ENCODE results near the genes STEEP1 and CT47A3.

DNA sequence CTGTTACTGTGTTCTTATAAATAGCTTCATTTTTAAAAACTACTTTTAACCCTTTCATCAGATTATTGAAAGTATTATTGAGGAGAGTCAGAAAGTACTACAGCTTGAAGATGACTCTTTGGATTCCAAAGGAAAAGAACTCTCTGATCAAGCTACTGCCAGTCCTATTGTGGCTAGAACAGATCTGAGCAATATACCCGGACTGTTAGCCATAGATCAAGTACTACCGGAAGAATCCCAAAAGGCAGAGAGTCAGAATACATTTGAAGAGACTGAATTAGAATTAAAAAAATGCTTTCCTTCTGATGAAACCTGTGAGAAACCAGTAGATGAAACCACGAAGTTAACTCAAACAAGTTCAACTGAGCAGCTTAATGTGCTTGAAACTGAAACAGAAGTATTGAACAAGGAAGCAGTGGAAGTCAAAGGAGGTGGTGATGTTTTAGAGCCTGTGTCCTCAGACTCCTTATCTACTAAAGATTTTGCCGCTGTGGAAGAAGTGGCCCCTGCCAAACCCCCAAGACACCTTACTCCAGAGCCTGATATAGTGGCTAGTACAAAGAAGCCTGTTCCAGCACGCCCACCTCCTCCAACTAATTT, 46.8 kb downstream of the WDR44 start:
- PRO-cap: no peak

GRCh38 chrX:118715978-118716316, 11.5 kb upstream of the IL13RA1 start:
- PRO-cap: no peak

DNA sequence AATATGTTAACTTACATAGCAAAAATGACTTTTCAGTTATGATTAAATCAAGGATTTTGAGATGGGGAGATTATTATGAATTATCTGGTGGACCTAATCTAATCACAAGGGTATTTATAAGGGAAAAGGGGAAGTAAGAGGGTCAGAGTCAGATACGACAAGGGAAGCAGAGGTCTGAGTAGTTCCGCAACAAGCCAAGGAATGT, 1.1 kb upstream of the IL13RA1 start:
- PRO-cap: no peak

DNA sequence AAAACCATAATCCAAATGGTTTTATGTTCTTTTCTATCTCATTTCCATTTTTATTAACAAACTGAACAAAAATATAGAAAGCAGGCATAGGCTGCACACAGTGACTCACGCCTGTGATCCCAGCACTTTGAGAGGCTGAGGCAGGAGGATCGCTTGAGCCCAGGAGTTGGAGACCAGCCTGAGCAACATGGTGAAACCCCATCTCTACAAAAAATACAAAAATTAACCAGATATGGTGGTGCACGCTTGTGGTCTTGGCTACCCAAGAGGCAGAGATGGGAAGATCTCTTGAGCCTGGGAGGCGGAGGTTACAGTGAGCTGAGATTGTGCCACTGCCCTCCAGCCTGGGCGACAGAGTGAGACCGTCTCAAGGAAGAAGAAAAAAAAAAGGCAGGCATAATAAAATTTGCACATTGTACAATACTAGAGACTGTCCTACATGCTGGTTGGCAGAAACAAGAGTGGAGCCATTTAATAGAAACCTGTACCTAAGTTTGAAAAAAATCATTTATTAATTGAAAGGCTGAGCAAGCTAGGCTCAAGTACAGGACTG, 39.8 kb downstream of the IL13RA1 start:
- PRO-cap: no peak

GRCh38 chrX:118988587-118989125, 14.2 kb downstream of the LONRF3 start:
- PRO-cap: no peak

GRCh38 chrX:119300560-119300759, 64.4 kb downstream of the PGRMC1 start:
- PRO-cap: no peak

DNA sequence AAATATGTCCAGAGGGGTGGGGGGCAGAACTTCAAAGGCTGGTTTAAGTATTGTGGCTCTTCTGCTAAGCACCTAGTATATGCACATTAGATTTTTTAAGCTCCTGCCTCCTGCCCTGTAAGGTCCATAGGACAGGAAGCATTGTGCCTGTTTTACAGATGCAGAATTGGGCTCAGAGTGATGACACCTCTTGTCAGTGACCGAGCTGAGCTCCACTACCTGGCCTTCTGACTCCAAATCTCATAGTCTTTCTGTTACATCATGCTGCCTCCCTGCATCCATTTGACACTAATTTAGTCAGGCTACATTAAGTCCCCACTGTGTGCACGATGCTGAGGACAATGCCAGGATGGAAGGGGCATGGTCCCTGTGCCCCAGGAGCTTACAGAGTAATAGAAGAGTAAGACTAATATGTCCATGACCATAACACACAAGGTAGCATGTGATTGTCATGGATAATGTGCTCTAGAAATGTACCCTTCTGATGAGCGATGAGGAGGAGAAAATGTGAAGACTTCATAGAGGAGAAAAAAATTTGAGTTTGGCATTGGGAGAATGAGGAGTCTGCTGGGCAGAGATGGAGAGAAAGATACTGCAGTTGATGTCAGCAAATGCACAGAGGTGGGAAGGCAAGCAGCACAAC, 2.0 kb downstream of the SLC25A43 start:
- PRO-cap: no peak

GRCh38 chrX:119410442-119410684, 11.2 kb downstream of the SLC25A43 start:
- PRO-cap: no peak

GRCh38 chrX:119502532-119503560, 34.6 kb downstream of the SLC25A5 start:
- PRO-cap: no peak

DNA sequence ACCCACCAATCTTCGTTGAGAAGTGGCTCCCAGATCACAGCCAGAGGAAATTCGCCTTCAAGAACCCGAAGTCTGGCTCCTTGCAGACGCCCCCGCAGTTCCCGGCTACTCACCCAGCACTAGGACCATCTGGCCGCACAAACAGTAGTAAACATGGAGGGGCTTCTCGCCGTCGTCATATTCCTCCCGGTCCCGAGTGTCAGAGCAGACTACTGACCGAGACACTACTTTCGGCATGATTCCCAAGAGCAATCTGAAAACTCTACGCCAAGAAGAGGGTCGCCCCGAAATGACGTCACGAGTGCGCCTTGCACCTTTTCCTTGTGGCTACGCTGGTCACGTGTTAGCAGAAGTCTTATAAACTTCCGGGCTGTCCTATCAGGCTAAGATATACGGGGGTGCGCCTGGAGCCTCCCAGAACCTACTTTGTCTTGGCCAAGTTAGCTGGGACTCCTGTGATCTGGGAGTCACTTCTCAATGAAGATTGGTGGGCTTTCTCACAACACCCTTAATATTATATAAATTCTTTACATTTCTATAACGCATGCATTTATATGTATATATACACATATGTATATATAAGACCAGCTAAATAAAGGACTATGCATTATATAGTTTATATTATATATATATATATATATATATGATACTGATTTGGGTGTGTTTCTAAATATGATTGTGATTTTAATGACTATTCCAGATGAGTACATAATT, at the start of gene STEEP1:
Gene STEEP1 (minus strand): TSS at position 291 of the 714 bp plus-strand sequence.
- PRO-cap: unidirectional peak, minus-strand start at position 238 of the sequence; bidirectional peak, plus-strand start at position 417 of the sequence, minus-strand start at position 238 of the sequence

DNA sequence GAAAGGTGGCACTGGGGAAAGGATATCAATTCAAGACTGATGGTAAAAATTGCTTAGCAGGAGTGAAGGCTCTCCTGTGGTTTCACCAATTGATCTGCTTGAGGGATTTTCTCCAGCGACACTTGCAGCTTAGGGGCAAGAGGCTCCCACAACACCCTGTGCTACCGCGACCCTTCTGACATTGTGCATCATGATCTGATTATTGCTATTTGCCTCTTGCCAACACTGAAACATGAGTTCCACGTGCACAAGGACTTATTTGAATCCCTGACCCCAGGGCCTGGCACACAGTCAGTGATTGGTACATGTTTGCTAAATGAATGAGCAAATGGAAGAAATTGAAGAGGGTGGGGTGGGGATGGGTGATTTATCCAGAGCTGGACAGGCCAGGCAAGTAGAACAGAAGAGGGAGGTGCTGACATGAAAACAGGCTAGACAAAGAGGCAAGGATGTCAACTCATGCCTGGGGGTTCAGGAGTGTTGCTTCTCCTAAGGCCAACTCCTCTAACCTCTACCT, 24.8 kb upstream of the RPL39 start:
- PRO-cap: no peak

DNA sequence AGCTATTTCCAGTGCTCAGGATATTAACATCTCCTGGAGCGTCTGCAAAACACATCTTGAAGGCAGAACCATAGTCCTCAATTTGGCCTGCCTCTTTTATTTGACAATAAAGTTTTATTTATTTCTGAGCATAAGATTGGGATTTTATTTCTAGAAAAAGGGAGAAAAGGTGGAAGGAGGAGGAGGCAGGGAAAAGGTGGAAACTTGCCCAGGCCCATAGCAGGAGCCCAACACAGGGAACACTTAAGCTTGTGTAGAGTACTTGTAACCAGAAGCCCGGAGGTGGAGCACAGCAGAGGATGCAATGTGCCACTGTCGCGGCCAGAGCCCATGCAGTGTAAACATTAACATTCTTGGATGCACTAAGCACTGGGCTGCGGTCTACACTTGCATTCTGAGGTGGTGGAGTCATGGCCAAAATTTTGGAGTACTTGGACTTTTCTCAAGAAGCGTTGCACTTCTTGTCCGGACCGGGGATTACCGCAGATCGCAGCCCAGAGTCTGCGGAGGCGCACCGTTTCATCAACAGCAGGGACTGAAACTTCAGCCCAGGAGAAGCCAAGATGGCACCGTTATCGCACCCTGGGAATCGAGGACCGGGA, 4.5 kb upstream of the RHOXF1 start:
- PRO-cap: no peak

- PRO-cap: no peak
Measured at GRCh38 chrX:120199730-120200380, 41.4 kb downstream of the RHOXF2 start.

- PRO-cap: no peak
Measured at GRCh38 chrX:120581671-120582031, 20.9 kb upstream of the CUL4B start.

DNA sequence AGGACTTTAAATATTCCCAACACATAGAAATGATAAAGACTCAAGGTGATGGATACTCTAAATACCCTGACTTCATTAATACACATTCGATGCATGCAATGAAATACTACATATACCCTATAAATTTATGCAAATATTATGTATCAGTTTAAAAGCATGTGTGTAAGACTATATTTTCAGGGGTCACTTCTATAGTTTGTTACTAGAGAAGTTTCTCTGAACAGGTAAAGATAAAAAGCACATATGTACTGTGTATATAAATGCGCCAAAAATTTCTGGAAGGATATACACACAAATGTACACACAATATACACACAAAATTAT, 14.7 kb upstream of the MCTS1 start:
- PRO-cap: no peak

- PRO-cap: no peak
Measured at GRCh38 chrX:120604204-120604996, 499 bp downstream of the MCTS1 start.

DNA sequence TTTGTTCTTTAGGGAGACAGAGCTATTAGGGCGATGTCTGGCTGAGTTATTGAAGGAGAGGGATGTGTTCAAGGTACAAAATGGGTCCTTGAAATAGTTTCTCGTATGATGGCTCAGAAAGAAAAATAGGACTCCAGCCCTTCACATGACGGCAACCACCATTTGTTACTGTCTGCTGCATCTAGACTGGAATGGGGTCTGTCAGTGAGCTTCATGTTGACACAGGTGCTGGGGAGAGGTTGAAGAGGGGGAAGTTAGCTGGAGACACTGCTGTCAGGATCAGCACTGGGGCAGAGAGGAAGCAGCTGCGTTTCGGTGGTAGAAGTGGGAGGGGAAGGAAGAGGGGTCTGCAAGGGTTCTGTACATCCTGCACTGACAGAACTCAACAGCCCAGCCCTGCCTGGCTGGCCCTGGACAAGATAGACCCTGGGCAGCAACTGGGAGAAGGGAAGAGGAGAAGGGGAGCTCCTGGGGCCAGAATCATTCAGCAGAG, 119.3 kb upstream of the C1GALT1C1 start:
- PRO-cap: no peak

- PRO-cap: no peak
Measured at GRCh38 chrX:120975893-120976240, at the start of gene CT47A3. Gene CT47A3 (minus strand): TSS chrX:120976068.

DNA sequence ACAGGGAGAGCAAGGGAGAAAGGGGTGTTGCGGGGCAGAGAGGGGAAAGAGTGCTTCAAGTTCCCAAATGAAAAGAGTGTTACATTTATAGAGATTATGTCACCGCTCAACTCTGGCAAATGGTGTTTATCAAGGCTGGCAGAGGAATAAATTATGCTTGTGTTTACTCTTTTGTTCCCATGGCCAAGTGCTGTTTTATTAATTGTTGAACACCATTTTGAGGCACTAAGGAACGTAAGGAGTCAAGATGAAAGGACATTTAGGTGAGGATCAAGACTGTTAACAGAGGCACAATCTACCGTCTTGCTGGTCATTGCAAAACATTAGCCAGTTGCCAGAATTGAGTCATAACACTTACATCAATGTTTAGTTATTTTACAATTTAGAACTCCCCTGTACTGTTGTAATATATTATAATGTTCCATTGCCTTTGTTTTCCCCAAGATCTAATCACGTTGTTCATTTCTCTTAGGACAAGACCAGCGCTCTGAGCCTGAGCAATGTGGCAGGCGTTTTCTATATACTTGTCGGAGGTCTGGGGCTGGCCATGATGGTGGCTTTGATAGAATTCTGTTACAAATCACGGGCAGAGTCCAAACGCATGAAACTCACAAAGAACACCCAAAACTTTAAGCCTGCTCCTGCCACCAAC, 250.4 kb downstream of the THOC2 start:
- PRO-cap: no peak

DNA sequence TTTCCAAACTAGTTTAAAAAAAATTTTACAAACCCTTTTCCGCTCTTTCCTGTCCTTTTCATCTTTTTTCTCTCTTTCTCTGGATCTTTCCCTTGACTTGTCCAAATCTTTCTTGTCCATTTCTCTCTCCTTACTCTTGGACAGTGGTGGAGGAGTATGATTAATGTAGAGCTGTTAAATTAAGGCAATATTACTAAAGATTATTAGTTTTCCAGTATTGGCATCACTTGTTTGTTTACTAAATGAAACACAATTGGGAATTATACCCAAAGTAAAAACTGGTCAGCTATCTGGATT, 118.9 kb downstream of the THOC2 start:
- PRO-cap: no peak

Measured in endodermal cell (in vitro differentiated cells).